ENCODE data around the gene KBTBD6.

- PRO-cap = no peak
Measured at GRCh38 chr13:40964252-40964851, 54.8 kb downstream of the ELF1 start.

DNA sequence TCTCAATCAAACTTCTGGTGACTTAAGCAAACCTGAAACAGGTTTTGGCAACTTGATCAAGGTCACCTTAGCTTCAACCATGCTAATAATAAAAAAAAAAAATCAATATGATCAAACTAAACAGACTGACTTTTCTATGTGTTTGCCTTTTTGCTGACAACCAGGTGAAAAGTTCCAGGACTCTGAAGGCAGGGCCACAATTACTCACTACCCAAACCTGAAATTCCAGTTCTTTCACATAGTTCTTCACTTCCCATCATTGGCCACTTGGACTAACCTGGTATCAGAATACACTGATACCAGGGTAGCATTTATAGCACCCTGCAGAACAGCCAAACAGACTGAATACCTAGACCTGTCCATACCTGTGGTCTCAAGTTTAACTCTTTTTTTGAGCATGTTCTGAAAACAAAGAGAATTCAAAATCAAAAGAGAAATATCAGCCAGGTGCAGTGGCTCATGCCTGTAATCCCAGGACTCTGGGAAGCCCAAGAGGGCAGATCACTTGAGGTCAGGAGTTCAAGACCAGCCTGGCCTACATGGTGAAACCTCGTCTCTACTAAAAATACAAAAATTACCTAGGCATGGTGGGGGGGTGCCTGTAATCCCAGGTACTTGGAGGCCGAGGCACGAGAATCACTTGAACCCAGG, 25.1 kb downstream of the ELF1 start:
- PRO-cap = no peak

GRCh38 chr13:41008262-41008757, 10.8 kb downstream of the ELF1 start:
- PRO-cap = no peak

DNA sequence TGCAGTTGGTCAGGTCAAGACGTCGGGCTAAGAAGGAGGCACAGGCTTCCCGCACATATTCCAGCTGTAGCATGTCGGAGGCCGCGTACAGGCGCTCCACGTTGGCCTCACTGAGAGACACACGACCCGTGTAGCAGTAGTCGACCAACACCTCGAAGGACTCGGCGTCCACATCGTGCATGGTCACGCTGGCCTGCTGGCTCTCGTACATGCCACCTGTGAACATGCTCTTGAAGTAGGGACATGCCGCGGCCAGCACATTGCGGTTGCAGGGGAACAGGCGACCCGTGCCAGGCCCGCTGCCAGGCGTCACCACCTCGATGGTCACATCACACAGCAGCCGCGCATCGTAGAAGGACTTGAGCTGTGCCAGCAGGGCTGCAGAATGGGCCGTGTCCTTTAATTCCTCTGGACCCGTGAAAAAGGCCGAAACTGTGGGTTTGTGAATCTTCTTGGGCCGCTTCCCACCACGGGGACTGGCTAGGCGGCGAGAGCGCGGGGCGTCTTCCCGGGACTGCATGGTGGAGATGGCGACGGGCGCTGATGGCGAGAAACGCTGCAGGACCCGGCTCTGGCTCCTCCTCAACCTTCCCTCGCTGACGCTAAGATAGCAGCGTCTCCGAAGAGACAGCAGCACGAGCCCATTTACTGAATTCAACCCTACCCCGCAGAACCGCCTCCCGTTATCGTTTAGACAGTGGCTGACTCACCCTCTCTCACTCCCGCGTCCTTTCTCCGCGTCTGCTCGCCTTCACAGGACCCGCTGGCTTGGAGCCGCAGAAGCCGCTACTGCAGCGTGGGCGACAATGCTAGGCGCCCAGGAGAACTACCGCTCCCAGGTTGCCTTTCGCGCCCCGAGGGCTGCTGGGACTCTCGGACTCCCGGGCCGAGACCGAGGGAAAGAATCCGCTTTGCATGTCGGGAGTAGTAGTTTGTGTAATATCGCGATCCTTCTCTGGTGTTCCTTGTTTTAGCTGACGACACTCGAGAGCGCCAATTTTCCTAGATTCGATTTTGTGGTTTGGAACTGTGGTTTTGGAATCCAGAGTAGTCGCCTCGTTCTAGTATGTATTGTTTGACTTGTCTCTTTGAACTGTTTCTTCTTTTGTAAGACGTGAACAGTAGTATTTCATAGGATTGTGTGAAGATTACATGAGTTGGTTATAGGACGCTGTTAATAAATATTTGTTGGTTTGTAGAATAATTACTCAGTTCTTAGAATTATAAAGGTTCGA, at the start of gene KBTBD6:
Gene KBTBD6 (minus strand): TSS at position 811 of the 1,235 bp plus-strand sequence.
- PRO-cap = bidirectional peak, plus-strand start at position 961 of the sequence, minus-strand start at position 743 of the sequence

DNA sequence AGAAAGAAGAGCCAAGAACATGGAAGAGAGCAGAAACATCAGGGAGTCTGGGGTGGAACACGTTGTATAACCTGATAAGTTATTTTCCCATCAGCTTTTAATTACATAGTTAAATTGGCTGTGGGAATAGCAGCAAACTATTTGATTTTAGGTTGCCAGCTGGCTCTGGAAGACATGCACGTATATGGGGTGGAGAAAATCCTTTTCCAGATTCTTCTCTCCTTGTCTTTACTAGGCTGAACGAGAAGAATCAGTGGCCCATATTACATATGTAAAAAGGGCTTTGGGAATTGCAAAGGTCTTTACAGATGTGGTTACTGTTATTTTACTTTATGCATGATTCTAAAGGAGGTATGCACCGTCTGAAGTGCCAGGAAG, 4.7 kb upstream of the NAA16 start:
- PRO-cap = no peak

- PRO-cap = no peak
Measured at GRCh38 chr13:41312192-41312602, 1.1 kb downstream of the NAA16 start.

GRCh38 chr13:41868102-41868680, 92.7 kb downstream of the VWA8 start:
- PRO-cap = no peak

DNA sequence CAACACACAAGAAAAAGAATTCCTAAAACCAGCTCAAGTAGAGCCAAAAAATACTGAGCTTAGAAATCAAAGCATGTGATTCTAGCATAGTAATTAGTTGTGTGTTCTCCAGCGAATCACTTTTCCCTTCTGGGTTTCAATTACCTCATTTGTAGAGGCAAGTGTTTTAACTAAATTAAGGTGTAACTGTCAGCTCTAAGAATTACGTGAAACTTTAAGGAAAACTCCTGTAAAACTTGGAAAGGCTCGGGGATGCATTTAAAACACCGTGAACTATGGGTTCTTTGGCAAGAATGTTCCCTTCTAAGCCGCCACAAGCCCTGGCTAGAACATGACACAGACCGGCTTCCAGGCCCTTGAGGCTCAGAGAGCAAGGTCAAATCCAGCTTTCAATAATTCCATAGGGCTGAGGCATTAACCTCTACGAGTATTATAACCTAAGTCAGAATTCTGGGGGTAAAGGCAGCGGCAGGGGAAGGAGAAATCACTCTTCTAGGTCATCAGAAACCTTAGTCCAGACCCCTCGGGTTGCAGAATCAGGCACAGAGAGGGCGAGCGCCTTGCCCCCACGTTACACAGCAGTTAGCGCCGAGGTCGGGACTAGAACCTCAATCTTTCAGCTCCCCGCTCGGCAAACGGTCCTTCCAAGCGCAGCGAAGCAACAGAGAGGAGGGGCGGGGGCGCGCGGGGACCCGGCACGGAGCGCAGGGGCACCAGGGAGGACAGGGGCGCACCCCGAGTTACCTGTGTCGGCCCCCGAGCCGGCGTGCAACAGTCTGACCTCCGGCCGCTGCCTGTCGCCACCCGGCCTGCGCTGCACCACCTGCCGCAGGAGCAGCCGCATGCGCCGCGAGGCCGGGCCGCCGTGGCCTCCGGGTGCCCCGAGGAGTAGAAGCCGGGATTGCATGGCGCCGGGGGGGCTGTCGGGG, 536 bp downstream of the VWA8 start:
- PRO-cap = no peak

- PRO-cap = no peak
Measured at GRCh38 chr13:42040785-42041527, 7.5 kb upstream of the DGKH start.

GRCh38 chr13:42108264-42108897, 59.9 kb downstream of the DGKH start:
- PRO-cap = no peak

DNA sequence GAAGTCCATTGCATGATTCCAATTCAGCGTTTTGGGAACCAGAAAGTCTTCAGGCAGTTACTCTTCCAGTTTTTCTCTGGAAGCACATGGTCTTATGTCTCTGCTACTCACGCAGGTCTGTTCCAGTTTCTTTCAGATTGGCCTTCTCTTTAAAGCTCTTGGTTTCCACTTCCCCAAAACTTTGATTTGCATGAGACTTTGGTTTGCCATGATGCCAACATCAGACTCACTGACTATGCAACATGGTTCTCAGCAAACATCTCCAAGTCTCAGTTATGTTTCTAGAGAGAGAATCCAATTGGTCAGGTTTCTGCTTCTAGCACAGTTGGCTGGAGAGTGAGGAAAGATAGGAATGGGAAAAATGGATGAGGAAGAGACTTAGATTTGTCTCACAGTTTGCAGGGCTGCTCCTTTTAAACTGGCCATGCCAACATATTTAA, 3.2 kb downstream of the AKAP11 start:
- PRO-cap = no peak

DNA sequence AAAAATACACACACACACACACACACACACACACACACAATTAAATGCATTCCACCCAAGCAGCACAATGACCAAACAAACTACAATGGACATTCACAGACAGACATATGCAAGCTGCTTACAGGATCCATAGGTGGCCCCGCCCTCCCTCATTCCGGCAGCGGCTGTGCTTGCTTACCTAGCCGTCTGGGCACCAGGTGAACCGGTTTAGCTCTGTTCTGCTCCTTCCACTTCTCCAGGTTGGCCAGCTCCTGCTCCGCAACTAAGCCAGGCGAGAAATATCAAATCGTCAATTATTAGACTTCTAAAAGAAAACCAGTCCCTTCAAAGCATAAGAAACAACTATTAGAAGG, 23.1 kb downstream of the EPSTI1 start:
- PRO-cap = no peak

DNA sequence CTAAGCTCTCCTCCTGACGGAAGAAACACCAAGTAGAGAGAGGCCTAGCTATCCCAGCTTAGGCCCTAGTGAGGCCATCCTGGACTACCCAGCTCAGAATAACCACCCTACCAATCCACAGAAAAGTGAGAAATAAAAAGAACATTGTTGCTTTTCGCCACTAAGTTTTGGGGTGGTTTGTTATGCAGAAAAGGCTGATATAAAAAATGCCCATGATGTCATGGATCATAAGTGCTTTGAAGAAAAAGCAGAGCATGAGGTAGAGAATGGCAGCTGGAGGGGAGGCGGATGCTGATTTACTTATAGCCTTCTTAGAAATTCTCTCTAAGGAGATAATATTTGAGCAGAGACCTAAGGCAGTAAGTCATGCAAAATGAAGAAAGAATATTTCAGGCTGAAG, 73.5 kb downstream of the DNAJC15 start:
- PRO-cap = no peak

GRCh38 chr13:44116673-44117347, 44.2 kb downstream of the SMIM2 start:
- PRO-cap = no peak

DNA sequence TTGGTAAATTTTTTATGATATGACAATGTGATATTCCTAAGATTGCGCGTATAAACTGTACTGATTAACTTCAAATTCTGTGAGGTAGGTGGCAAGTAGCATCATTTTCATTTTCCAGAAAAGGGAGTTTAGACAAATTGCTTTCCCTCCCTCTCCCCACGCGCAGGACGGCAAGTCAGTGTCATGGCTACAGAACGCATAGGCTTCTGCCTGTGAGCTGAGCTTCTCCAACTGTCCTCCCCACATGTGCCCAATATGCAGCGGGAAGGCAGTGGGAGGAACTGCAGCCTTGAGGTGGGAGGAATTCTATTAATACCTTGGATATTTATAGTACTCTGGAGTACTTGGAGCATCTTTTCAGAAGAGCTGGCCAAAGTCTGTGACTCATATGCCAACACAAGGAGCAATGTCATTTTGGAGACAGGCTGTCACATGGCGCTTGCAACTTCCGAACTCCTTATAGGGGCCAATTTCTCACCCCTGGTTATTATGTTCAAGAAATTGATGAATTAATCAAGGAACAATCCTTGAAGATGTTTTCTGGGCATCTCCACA, 32.6 kb downstream of the SMIM2 start:
- PRO-cap = no peak

DNA sequence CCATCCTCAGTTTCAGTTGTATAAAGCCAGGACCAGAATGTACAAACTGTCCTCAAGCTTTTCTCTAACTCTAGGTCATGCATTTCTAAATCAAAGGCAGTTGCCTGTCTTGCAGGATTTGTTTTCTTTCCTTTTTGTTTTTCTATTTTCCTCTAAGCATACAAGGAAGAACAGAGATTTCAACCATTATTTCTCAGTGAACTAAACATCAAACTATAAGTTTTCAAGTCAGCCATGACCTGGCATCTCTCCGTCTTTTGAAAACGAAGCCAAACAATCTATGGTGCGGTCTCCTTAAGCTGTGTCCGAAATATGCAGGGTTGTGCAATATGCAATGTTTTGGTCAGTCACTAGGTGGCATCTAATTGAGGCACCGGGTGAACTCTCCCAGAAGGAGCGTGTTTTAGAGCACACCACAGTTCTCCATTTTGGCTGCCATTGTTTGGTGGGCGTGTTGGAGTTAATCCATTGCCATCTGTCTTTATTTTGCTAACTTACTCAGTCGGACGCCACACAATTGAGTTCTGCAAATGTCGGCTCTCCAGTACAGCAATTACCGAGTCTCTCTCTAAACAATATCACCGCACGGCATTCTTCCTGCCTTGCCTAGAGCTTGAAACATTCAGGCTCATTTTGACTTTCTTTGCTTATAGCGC, 30.3 kb upstream of the SMIM2 start:
- PRO-cap = no peak

DNA sequence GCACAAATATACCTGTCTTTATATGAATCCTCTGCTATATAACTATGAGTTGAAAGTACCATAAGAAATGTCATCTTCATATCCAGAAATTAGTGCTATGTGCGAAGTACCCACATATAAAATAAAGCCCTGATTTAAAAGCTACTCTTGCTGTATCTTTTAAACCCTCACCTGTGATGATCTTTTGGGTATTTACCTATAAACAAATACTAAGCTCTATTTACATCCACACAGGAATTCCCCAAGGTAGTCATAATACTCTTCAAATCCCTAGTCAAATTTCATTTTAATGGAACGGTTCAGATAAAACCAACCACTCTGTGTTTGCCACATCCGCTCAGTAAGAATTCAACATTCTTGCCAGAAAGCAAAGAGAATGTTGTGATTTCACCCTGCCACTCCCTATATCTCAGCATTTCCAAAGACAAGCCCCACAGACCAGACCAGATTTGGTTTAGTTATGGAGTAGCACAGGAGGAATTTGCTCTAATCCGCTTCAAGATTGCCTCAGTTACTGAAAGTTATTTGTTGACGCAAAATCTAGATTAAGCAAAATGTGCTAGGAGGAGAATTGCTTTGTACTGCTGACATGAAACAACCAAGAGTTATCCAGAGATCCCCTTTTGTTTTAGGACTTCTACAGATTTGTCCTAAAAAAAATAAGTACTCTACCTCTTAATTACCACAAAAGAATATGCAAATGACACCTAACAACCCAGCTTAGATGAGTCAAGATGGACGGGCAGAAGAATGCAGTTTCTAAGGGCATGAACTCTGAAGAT, 105.6 kb upstream of the SERP2 start:
- PRO-cap = no peak

DNA sequence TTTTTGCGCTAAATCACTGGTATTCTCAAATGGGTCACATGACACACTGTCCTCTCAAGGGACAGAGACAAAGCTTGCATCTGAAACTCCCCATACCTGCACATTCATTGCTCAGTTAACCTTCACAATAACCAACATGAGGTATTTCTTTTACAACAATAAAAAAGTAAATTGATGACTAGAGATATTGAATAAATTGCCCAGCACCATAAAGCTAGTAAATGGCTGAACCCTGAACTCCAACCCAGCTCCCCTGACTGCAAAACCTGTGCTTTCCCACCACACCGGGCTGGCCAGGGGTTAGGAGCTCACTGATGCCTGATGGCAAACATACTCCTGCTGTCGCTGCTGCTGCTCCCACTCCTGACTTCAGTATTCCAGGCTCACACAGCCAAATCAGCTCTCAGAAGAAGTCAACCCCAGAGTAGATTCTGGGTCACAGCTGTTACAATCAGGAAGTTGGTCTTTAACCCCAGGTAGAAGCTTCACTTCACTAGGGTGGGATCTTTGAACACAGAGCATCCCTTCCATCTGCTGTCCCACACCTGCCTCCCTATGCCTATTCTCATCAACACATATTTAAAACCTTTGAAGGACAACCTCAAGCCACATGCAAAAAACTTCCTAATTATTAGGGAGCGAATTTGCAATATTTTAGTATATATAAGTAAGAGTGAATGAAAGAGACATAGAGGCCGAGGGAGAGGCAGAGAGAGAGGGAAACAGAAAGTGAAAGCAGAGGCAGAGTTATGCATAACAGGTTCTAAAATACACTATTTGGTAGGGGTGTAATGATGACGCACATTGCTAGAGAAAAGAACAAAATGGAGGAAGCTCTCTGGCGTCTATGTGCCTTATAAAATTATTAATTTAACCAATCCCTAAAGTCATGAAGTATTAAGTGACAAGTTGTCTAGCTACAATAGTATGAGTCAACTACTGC, 99.5 kb upstream of the SERP2 start:
- PRO-cap = unidirectional peak, plus-strand start at position 810 of the sequence

DNA sequence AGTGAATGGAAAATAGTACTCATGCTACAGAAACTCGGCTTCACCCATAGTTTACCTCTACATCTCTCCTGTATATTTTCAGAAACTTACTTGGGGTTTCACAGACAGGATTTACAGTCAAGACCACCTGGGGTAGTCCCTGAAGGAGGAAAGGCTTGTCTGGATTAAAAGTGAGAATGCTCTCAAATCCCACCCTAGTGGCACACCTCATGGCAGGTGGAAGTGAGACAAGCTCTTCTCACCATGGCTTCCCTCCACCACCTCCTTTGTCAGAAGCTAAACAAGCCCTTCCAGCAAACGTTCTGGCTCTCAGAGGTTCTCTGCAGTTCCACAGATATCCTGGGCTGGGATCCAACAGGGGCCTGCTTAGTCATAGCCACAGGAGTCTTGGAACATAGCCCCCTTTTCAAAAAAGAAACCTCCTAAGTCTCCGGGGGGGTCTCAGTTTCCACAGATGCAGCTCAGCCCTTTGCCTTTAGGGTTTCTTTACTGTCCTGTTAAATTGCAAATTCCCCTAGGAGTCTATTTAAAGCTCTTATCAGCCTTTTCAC, 41.8 kb upstream of the SERP2 start:
- PRO-cap = no peak

DNA sequence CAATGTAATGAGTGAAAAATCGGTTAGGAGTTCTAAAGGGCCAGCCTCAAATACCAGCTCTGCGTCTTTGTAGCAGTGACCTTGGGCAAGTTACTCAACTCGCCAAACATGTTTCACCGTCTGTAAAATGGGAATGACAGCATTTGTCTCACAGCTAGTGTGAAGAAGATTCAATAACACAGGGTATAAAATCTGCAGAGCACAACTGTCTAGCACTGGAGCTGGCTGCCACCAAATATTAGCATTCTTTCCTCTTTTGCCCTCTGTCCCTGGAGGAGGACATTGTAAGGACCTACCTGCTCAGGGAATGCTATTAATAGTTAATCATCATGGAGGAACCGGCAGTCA, 22.1 kb upstream of the SERP2 start:
- PRO-cap = no peak

All from parotid gland (tissue), 1 donor.